ENCODE results near the gene GLMN.

- RRBS, result 2% methylated on average over 26 of the region's 80 CpGs
Measured at GRCh38 chr1:92298420-92299617, at the start of gene GLMN. TSS of gene GLMN (minus strand) at chr1:92298987.

DNA sequence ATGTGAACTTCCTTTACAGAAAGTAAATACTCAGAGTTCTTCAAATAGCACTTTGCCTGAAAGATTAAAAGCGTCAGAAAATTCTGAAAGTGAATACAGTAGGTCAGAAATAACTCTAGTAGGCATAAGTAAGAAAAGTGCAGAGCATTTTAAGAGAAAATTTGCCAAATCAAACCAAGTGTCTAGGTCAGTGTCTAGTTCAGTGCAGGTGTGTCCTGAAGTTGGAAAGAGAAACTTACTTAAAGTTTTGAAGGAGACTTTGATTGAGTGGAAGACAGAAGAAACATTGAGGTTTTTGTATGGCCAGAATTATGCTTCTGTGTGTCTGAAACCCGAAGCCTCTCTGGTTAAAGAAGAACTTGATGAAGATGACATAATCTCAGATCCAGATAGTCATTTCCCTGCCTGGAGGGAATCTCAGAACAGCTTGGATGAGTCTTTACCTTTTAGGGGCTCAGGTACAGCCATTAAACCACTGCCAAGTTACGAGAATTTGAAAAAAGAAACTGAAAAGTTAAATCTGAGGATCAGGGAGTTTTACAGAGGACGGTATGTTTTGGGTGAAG is 25.0 kb downstream of the RPAP2 start:
- RRBS, result no CpG with 5 or more reads among the region's 4 CpGs

DNA sequence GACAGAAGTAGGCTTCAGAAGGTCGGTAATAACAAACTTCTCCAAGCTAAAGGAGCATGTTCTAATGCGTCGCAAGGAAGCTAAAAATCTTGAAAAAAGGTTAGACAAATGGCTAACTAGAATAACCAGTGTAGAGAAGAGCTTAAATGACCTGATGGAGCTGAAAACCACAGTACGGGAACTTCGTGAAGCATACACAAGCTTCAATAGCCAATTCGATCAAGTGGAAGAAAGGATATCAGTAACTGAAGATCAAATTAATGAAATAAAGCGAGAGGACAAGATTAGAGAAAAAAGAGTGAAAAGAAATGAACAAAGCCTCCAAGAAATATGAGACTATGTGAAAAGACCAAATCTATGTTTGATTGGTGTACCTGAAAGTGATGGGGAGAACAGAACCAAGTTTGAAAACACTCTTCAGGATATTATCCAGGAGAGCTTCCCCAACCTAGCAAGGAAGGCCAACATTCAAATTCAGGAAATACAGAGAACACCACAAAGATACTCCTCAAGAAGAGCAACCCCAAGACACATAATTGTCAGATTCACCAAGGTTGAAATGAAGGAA is 90.8 kb downstream of the RPAP2 start:
- RRBS, result no CpG with 5 or more reads among the region's 7 CpGs

GRCh38 chr1:92536940-92537476 is 50.3 kb upstream of the GFI1 start:
- RRBS, result no CpG with 5 or more reads among the region's 1 CpG

DNA sequence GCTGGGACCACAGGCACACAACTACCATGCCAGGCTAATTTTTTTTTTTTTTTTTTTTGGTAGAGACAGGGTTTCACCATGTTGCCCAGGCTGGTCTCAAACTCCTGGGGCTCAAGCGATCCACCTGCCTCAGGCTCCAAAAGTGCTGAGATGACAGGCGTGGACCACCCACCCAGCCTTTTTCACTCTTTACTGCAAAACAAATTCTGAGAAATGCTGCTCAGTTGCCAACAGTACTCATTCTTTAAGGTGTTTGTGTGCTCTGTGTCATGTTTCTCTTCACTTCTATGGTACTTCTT is 39.9 kb downstream of the EVI5 start:
- RRBS, result no CpG with 5 or more reads among the region's 2 CpGs

DNA sequence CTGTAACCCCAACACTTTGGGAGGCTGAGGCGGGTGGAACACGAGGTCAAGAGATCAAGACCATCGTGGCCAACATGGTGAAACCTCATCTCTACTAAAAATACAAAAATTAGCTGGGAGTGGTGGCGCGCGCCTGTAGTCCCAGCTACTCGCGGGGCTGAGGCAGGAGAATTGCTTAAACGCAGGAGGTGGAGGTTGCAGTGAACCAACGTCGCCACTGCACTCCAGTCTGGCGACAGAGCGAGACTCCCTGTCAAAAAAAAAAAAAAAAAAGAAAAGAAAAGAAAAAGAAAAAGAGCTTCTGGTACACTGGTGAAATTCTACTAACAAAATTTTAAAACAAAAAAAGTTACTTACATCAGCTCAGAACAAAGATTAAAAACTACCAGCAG is 1.4 kb downstream of the EVI5 start:
- RRBS, result no CpG with 5 or more reads among the region's 13 CpGs

- RRBS, result 0% methylated on average over 3 of the region's 12 CpGs
Measured at GRCh38 chr1:92783983-92784494, 869 bp downstream of the EVI5 start.

- RRBS, result no CpG with 5 or more reads among the region's 6 CpGs
Measured at GRCh38 chr1:92840369-92841071, 8.7 kb downstream of the RPL5 start.

GRCh38 chr1:92842770-92843274 is 11.0 kb downstream of the RPL5 start:
- RRBS, result no CpG with 5 or more reads among the region's 1 CpG

- RRBS, result no CpG with 5 or more reads among the region's 4 CpGs
Measured at GRCh38 chr1:92877123-92877654, 45.3 kb downstream of the RPL5 start.

GRCh38 chr1:93133640-93134480 is 46.4 kb downstream of the TMED5 start:
- RRBS, result no CpG with 5 or more reads among the region's 5 CpGs

DNA sequence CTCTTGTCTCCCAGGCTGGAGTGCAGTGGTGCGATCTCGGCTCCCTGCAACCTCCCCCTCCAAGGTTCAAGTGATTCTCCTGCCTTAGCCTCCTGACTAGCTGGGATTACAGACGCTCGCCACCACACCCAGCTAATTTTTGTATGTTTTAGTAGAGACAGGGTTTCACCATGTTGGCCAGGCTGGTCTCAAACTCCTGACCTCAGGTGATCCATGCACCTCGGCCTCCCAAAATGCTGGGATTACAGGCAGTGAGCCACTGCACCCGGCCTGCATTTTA is 67.7 kb upstream of the DR1 start:
- RRBS, result no CpG with 5 or more reads among the region's 6 CpGs

DNA sequence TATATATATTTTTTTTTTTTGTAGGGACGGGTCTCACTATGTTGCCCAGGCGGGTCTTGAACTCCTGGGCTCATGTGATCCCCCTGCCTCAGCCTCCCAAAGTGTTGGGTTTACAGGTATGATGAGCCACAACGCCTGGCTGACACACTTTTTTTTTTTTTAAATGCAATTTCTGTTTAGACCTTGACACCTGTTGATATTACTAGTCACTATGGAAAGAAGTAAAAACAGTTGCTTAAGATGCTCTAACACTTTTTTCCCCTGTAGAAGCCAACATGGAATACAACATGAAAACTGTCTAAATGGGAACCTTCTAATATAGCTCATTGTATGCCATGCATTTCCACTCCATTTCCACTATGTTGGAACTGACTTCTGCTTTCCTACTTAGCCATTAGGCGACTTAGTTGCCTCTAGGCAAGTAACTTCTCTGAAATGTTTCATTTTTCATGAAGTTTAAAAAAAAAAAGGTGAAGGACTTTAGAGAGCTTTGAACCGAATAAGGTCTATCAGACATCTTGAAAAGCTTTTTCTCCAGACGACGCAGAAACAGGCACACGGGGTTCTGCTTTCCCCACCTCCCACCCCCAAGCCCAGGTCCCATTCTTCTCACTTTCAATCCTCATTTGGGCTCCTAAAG is 717 bp upstream of the DR1 start:
- RRBS, result no CpG with 5 or more reads among the region's 8 CpGs

DNA sequence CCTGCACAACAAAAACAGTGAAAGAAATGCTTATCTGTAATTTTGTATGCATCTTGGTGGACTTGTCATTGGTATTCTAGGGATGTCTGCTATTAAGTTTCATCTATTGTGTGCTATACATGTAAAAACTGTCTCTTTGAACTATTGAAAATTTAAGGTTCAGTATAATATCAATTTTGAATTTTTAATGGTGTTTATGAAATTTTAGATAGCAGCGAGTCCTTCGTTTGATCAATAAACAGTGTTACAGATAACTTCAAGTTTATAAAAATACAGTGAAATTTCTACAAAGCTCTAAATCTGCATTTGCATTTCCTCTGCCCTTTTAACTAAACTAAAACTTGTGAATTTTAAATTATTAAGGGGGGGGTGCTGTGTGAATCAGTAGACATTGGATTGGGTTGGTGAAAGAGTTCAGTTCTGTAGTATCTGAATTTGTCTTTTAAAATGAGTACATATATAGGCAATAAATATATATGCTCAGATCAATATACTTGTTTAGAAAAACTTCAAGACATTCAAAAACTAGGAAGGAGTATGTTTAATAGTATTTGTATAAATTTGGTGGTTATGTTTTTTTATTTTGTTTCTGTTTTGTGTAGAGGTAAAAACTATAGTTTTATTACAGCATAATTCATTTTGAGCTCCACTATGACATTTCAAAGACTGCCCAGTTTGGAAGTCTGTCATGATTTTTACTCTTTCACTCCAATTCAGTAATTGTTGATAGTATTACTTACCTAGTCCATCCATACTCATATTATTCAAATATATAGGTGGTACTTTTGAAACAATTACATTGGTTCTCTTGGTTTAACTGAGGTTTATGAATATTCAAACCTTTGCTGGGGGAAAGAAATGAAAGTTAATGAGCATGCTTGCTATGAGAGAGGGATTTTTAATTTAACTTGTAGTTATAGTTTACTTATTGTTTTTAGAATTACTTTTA is 15.2 kb downstream of the DR1 start:
- RRBS, result no CpG with 5 or more reads among the region's 2 CpGs

- RRBS, result 92% methylated on average over 10 of the region's 28 CpGs
Measured at GRCh38 chr1:93588729-93589505, 92.7 kb downstream of the BCAR3 start.

- RRBS, result no CpG with 5 or more reads among the region's 17 CpGs
Measured at GRCh38 chr1:93609409-93610175, 72.0 kb downstream of the BCAR3 start.

DNA sequence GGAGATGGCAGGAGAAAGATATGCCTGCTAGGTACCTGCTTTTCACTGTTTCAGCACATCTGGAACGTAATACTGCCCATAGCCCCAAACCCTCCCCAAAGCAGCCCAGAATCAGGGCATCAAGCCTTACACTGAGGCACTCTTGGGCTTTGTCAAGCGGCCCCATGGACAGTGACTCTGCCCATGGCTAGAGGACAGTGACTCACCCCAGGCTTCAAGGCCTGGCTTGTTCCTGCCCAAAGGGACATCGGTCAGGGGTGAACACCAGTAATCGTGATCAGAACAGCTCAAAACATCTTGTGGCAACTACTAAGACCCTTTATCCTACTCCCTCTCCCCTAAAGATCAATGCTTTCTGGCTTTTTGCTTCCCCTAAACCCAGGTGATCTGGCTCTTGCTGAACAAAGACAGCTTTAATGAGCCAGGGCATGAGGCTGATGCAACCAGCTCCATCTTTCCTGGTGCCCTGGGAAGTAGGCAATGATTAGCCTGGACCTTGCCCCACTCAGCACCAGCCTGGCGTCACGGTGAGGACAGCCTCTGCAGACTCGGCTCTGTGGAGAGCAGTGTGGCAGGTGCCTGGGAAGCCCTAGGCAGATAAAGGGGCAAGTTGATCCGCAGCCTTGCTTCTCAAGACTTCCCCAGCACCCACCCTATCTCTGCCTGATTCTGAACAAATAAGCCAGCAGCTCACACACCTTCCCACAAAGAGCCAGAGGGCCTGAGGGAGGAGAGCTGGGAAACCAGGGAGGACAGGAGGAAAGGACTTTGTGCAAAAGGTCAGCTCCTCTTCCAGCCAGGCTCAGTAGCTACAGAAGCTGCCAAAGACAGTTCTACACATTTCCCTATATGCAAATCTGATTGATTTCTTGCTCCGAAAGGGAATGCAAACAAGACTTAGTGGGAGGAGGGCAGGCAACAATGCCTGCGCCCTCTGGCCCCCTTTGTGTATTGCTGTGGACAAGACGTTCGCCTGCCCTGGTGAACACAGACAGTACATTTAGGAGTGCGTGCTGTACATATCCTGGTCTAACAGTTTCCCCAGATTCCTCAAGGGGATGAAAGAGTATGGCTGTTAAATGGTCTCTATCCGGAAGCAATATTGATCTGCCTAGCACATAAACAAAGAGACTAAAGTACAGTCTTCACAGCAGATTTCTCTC is 64.0 kb downstream of the BCAR3 start:
- RRBS, result no CpG with 5 or more reads among the region's 14 CpGs

GRCh38 chr1:93811622-93812098 is 67.3 kb downstream of the DNTTIP2 start:
- RRBS, result no CpG with 5 or more reads among the region's 5 CpGs

GRCh38 chr1:93904109-93904634 is 5.1 kb downstream of the GCLM start:
- RRBS, result no CpG with 5 or more reads among the region's 2 CpGs